Bronchial epithelial cell (primary cell): ENCODE measurements around the genes UPK1A, THAP8, TBCB and ZFP14.

- RRBS, 2 experiments: no CpG with 5 or more reads among the region's 3 CpGs
Observed at GRCh38 chr19:35447471-35447662, 690 bp upstream of the FFAR2 start.

- RRBS, 2 experiments: 0% methylated on average over 1 of the region's 13 CpGs; no CpG with 5 or more reads in 1 of the 2 experiments
Observed at GRCh38 chr19:35508947-35509654, 4.3 kb downstream of the DMKN start.

DNA sequence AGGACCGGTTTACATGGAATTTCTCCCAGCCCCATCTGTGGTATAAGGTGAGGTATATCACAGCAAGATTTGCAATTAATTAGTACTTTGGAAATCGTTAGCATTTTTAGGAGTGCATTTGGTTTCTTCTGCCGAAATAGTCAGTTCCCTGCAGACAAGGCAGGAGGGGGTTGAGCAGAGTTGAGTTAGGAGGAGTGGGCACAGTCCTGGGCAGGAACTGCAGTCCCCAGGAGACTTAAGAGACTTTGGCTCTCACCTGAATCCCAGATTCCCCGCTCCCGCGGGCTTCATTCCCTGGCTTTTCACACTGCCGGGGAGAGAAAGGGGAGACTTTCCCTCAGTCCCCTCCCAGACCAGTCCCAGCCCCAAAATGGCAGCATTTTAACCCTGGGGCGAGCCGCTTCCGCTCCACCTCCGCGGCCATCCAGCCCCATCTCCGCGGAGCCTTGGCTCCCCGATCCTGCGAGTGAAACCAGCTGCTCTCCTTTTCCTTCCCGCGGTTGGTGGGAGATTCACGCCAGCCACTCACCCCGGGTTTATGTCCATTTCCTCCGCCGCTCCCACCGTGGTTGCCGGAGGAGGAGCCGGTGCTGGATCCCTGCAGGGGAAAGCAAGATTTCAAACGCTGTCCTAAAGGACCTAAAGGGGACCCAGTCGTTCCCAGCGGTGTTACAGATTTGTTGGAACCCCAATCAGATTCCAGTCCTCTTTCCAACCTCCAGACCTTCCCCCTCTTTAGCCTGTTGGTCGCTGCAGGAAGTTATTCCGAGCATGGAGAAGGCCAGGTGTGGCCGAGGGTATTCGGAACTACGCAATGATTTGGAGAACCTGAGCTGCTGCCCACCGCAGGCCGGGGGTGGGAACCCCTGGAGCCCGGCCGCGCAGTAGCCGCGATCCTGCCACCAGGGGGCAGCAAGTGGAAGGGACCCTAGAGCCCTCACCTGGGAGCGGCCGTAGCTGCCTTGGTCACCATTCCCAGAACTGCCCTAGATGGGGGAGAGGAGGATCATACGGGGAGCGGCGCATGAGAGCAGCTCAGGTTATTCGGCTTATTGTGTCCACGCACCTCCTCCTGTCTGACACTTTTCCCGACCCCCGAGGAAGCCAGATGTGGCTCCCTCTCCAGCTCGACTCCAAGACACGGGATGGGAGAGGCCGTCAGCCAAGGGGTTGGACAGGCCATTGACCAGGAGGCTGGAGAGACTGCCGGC, 3.4 kb downstream of the DMKN start:
- RRBS, 2 experiments: 5% methylated on average over 4 of the region's 53 CpGs; no CpG with 5 or more reads in 1 of the 2 experiments

- RRBS, 2 experiments: no CpG with 5 or more reads among the region's 12 CpGs
Observed at GRCh38 chr19:35666108-35666701, at the start of gene UPK1A. UPK1A (plus strand) TSS chr19:35666517.

GRCh38 chr19:35740250-35741436, 1.6 kb downstream of the IGFLR1 start:
- RRBS, 2 experiments: 2 to 3% methylated on average over 23 to 28 of the region's 88 CpGs

DNA sequence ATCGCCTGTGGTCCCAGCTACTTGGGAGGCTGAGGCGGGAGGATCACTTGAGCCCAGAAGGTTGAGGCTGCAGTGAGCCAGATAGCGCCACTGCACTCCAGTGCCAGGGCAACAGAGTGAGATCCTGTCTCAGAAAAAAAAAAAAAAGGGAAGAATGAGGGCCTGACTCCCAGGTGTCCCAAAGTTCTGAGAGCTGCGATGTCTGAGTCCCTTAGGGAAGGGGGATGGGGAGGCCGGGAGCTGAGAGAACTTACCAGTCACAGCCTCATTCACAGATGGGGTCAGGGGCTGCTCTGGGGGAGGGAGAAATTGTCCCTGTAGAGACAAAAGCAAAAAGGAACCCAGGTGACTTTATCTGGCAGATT, 4.1 kb upstream of the HCST start:
- RRBS, 2 experiments: no CpG with 5 or more reads among the region's 5 CpGs

- RRBS, 2 experiments: no CpG with 5 or more reads among the region's 7 CpGs
Observed at GRCh38 chr19:35904092-35904594, 1.8 kb downstream of the HCST start.

DNA sequence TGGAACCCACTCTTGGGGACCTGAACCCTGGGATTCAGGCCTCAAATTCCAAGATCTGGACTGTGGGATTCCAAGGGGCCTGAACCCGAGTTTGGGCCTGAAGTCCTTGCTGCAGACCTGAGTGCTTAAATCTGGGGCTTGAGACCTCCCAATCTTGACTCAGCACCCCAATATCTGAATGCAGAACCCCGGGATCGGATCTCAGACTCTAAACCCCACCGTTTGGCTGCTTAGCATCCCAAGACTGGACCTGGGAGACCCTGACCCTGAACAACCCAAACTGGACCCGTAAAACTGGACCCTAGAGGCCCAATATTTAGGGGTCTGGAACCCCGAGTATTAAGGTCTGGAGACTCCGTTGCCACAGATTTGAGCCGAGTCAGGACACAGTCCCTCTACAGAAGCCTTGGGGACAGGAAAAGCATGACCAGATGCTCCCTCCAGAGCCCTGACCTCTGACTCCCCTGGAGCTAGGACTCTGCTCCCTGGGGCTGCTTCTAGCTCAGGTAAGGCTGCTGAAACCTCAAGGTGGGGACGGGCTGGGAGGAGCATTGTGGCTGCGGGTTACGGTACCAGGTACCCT, 967 bp downstream of the LRFN3 start:
- RRBS, 2 experiments: no CpG with 5 or more reads among the region's 11 CpGs

DNA sequence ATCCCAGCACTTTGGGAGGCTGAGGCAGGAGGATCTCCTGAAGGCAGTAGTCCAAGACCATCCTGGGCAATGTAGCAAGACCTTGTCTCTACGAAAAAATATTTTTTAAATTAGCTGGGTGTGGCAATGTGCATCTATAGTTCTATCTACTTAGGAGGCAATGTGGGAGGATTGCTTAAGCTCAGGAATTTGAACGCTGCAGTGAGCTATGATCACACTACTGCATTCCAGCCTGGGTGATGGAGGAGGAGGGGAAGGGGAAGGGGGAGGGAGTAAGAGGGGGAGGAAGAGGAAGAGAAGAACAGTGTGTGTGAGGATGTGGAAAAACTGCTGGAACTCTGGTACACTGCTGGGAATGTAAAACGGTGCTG, 9.1 kb upstream of the CLIP3 start:
- RRBS, 2 experiments: no CpG with 5 or more reads among the region's 3 CpGs

DNA sequence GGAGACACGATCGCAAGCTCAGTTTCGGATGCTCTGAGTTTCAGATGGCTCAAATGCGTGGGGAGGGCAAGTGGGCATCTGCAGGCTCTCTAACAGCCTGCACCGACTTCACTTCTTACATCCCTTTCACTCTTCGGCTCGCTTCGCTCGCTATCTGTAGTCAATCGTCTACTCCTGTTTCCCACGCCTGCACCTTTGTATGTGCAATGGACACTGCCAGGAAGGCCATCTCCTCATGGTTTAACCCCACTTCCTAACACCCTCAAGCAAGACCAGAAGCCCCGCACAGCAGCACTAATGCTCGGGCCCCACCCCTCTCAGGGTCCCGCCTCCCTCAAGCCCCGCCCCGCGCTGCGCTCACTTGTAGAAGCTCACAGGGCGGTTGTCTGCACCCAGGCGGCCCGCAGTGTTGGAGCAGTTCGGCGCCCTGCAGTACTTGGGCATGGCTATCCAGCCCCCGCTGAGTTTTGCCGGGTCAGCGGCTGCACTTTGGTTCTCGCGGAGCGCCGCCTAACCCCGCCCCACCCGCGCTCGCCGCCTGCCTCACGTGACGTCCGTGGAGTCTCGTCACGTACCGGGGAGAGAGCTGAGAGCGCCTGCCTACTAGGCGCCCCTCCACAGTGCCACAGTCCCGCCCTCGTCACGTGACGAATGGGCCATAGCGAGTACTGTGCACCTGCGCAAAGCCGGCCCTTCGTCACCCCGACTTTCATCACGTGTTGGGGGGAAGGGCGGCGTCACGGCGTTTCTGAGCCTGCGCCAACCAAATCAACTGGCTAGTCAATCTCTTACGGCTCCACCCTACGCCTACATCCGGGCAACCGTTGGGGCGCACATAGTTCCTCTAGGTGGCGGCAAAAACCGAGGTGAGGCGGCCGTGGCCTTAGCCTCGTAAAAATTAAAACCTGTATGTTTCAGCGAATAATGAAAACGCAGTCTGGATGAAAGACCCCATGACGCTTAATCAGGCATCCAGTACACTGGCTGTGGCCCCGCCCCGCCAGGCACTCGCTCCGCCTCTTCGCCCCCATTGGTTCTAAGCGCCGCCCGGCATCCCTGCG, at the start of gene THAP8:
Gene THAP8, minus strand, starts transcription at position 512 of the 1,061 bp plus-strand sequence.
- RRBS, 2 experiments: 0 to under 1% methylated on average over 6 to 16 of the region's 80 CpGs

DNA sequence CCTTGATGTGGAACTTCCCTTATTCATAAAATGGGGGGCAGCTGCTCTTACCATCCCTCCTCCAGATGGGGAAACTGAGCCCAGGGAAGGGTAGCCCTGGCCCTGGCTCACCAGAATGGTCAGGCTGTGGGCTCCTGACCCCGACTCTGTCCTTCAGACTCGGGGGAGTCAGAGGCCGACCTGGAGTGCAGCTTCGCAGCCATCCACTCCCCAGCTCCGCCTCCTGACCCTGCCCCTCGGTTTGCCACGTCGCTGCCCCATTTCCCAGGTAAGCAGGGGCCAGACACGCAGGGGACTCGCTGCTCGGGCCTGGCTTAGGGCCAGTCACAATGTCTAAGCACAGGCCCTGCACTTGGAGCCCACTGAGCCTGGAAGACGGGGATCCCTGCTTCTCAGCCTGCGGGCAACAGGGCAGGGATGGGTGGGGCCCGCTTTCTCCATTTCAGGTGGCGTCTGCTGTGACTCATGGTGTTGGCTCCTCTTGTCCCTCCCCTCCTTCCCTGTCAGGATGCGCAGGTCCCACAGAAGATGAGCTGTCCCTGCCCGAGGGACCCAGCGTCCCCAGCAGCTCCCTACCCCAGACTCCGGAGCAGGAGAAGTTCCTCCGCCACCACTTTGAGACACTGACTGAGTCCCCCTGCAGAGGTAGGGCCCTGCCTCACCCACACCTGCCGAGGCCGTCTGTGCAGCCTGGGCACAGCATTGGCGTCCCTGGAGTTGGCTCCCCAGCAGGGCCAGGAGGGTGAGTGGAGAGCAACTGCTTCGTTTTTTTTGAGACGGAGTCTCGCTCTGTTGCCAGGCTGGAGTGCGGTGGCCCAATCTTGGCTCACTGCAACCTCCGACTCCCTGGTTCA, 9.2 kb upstream of the OVOL3 start:
- RRBS, 2 experiments: no CpG with 5 or more reads among the region's 28 CpGs

- RRBS, 2 experiments: no CpG with 5 or more reads among the region's 17 CpGs
Observed at GRCh38 chr19:36103369-36103799, 7.6 kb upstream of the OVOL3 start.

DNA sequence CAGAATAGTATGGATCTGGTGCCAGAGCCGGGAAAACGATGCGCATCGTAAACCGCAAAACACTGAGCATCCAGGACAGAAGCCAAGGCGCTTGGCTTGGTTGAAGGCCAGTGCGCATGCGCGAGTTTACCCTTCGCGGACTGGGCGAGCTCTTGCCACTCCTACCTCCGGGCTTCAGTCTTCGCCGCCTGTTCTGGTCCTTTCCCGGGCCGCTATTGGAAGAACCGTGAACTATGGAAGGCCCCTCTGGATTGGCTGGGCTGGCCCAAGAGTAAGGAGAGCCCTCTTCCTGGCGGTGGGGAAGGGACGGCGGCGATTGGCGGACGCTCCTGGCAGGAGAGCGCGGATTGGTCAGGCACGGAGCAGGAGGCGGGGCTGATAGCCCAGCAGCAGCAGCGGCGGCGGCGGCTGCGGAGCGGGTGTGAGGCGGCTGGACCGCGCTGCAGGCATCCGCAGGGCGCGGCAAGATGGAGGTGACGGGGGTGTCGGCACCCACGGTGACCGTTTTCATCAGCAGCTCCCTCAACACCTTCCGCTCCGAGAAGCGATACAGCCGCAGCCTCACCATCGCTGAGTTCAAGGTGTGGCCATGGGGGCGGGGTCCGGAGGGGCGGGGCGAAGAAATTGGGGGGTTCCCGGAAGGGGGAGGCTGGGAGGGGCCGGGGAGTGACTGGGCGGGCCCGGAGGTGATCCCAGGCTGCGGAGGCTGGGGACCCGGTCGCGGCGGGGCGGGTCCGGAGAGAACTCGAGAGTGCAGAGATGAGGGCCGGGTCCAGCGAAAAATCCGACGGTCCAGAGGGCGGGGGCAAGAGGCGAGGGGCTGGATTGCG, at the start of gene TBCB:
Gene TBCB, plus strand, starts transcription at position 375 of the 830 bp plus-strand sequence.
- RRBS, 2 experiments: 0% methylated on average over 2 of the region's 72 CpGs; no CpG with 5 or more reads in 1 of the 2 experiments

DNA sequence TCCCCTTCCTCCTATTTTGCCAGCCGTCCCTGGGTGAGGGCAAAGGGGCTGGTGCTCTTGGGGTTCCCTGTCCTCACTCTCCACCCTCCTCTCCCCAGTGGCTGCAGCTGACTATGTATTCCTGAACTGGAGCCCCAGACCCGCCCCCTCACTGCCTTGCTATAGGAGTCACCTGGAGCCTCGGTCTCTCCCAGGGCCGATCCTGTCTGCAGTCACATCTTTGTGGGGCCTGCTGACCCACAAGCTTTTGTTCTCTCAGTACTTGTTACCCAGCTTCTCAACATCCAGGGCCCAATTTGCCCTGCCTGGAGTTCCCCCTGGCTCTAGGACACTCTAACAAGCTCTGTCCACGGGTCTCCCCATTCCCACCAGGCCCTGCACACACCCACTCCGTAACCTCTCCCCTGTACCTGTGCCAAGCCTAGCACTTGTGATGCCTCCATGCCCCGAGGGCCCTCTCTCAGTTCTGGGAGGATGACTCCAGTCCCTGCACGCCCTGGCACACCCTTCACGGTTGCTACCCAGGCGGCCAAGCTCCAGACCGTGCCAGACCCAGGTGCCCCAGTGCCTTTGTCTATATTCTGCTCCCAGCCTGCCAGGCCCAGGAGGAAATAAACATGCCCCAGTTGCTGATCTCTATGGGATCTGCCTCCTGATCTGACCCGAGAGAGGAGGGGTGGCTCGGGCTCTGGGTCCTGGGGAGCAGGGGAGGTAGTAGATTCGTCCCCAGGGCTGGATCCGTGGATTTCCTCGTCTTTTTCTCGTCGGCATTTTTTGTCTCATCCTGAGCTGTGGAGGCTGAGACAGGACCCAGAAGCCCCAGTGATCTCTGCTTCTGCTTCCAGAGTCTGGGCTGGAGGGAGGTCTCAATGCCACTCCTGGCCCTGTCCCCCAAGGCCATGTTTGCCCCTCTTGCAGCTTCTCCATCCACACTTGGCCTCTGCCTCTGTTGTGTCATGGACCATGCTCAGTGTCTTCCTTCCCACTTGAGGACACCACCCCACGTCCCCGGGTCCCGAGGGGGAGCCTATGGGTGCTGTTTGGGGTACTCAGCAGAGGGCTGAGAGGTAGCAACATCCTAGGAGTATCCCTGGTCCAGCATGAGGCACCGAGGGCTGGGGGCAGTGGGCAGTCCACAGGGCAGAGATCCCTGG, 2.2 kb downstream of the COX7A1 start:
- RRBS, 2 experiments: no CpG with 5 or more reads among the region's 22 CpGs

DNA sequence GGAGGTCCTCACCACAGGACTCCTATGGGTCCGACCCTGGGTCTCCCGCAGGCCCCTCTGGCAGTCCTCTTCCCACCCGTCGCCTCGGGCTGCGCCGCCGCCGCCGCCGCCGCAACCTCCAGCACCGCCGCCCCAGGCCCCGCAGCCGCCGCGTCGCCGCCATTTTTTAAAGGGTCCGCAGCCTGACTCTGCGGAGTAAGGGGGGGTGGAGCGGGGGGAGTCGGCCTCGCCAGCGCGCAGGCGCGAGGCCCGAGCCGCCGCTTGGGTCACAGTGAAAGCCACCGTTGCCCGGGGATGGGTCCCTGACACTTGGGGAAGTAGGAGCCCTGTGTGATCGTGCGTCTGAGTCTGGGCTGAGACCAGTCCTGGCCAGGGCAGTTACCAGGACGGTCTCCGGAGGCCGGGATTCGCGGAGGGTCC, 69.6 kb downstream of the ZFP14 start:
- RRBS, 2 experiments: no CpG with 5 or more reads among the region's 41 CpGs

- RRBS, 2 experiments: 1 to 2% methylated on average over 9 to 16 of the region's 69 CpGs
Observed at GRCh38 chr19:36378530-36379484, at the start of gene ZFP14. ZFP14 (minus strand) TSS chr19:36379201.

DNA sequence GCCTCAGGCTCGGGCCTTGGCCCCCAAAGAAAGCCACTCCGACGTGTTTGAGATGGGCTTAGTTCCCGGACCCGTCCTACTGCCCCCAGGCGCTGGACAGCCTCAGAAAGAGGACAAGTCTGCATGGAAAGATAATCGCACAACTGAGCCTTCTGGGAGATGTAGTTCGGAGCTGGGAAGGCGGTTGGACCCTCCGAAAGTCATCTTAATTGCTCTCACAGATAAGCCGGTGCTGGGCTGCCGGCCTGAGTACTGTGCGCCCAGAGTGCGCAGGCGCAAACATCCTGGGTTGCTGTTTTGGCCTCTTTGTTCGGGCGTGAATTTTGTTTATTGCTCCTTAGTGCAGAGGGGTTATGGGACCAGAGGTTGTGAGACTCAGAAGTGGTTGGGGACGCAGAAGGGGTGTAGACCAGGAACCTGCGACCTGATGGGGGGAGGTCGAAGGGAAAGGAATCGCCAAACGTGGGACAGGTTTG, 435 bp upstream of the ZNF566 start:
- RRBS, 2 experiments: no CpG with 5 or more reads among the region's 22 CpGs

GRCh38 chr19:36851597-36851825, 835 bp downstream of the ZNF345 start:
- RRBS, 2 experiments: no CpG with 5 or more reads among the region's 3 CpGs

GRCh38 chr19:37484483-37485153, 15.5 kb downstream of the ZNF570 start:
- RRBS, 2 experiments: no CpG with 5 or more reads among the region's 8 CpGs

- RRBS, 2 experiments: no CpG with 5 or more reads among the region's 9 CpGs
Observed at GRCh38 chr19:37698973-37699662, 20.4 kb downstream of the ZNF607 start.